Esophagus squamous epithelium (tissue), 4 donors: ENCODE data around the gene RBBP9.

DNA sequence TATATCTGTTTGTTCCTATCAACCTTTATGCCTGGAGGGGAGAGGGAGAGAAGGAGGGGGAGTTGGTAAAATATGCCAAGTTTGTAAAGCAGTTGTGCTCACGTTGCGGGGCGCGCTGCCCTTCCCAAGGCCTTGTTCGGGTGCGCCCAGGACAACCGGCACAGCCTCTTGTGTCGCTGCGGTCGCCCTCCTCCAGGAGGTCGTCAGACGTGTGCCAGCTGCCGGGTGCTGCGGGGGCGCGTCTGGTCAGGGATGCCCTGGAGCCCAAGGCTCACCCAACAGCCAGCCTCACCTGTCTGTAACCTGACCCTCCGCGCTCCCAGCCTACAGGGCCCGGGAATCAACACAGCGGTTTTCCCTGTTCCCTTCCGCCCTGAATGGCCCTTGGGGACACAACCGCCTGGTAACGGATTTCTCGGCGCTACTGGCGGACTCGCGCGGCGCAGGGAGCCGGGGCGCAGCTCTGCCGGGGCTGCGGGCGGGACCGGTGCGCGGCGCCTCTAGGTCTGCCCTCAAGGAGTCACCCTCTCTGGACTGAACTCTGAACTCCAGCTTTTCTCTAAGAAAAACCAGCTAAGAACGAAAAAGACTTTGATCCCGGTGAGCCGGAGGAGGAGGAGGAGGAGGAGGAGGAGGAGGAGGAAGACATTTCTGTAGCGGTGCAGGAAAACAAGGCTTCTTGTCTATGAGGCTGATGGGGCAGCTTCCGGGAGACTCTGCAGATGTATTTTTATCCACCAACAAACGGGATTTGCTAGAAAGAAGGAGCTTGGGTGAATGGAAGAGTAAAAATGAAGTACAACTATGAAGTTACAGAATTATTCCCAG is 1.3 kb upstream of the OVOL2 start:
- PRO-cap: unidirectional peak, minus-strand start at position 423 of the sequence
- RAMPAGE, long total RNA, 4 experiments: no peak in any of the 4 experiments

GRCh38 chr20:18413026-18413577 is 53.7 kb downstream of the DZANK1 start:
- PRO-cap: no peak
- RAMPAGE, long total RNA, 4 experiments: no peak in any of the 4 experiments

GRCh38 chr20:18496520-18497614 is at the start of gene RBBP9:
Gene RBBP9 (minus strand): TSS chr20:18497225.
- PRO-cap: bidirectional peak, plus-strand start at chr20:18497308, minus-strand start at chr20:18497255
- RAMPAGE, long total RNA, 4 experiments: start-site peak on the minus strand in 4 of 4 experiments, at chr20:18497171-18497240 at its widest, 55 to 351 reads per replicate

DNA sequence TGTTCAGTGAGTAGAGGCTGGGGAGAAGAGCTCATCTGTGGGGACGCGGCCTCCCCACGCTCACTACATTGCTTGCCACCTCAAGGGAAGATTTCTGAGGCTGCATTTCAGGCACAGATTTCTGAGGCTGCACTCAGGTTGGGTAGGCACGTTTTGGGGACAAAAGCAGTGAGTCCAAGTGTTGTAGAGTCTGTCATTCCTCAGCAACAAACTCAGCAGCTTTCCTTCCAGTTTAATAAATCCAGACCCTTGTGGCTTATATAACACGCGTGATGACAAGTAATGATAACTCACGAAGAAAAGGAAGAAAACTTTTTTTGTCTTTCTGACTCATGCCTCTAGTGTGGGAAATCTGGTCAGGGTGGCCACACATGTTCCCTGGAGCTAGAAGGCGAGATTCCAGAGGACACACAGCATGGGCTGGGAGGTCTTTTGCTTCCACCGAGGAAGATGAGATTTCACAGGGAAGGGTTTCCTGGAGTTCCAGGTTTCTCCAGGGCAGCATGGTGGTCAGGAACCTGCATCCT is 41.9 kb downstream of the SLC24A3 start:
- PRO-cap: no peak
- RAMPAGE, long total RNA, 4 experiments: no peak in any of the 4 experiments

DNA sequence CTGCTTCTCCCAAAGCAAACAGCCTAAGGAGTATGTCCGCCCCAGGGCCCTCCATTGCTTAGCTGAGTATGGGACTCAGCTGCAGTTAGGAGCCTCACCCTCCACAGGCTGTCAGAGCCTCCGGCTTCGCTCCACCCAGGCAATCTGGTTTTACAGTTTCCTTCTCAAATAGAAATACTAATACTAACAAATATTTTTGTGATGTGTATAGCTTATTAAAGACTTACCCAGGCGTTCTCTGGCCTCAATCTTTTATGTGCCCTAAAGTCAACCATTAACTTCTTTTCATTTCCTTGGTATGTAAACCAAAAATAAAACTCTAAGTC is 17.7 kb downstream of the RIN2 start:
- PRO-cap: no peak
- RAMPAGE, long total RNA, 4 experiments: no peak in any of the 4 experiments

GRCh38 chr20:19785885-19786204 is 27.8 kb downstream of the RIN2 start:
- PRO-cap: no peak
- RAMPAGE, long total RNA, 4 experiments: no peak in any of the 4 experiments

- PRO-cap: bidirectional peak, plus-strand start at chr20:19964779, minus-strand start at chr20:19964638
- RAMPAGE, long total RNA, 4 experiments: no peak in any of the 4 experiments
Observed at GRCh38 chr20:19964500-19964964, 52.6 kb upstream of the NAA20 start.

- PRO-cap: unidirectional peak, plus-strand start at chr20:19997206
- RAMPAGE, long total RNA, 4 experiments: no peak in any of the 4 experiments
Observed at GRCh38 chr20:19996758-19997327, 20.3 kb upstream of the NAA20 start.

DNA sequence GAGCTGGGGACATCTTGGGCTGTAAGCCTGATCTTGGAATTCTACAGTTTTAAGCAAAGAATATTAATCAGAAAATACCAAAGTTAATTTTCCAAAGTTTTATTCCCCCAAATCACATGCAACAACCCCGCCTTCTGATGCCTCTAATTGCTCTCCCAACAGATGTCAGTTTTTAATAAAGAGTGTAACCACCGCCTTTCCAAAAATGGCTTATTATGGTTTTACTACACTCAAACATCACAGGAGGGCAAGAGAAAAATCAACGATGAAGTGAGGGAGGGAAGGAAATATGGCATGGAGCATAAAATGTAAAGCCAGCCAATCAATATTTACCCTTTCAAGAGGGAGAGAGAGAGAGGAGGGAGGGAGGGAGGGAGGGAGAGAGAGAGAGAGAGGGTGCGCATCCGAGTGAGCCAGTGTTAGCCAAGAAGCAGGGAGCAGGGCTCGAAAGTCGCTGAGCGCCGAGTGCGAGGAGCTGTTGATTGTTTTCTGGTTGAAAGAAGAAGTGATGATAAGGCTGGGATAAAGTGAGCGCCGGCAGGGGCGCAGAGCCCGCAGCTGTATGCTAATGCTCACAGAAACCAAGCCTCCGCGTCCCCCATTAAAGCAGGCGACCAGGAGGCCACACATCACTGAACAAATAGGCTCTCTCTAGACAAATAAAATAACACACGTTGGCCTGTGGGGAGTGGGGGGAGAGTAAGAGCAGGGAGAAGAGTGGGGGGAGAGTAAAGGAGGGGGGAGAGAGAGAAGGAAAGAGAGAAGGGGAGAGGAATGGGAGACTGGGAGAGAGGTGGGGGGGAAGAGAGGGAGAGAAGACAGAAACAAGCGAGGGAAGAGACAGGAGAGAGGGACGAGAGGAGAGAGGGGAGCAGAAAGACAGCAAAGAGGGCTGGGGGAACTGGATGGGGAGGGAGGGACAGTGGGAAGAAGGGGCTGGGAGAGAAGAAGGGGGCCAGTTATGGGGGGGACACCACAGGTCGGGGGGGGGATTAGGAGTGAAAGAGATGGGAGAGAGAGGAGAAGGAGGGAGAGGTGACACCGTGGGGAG is 5.1 kb upstream of the INSM1 start:
- PRO-cap: no peak
- RAMPAGE, long total RNA, 4 experiments: no peak in any of the 4 experiments

DNA sequence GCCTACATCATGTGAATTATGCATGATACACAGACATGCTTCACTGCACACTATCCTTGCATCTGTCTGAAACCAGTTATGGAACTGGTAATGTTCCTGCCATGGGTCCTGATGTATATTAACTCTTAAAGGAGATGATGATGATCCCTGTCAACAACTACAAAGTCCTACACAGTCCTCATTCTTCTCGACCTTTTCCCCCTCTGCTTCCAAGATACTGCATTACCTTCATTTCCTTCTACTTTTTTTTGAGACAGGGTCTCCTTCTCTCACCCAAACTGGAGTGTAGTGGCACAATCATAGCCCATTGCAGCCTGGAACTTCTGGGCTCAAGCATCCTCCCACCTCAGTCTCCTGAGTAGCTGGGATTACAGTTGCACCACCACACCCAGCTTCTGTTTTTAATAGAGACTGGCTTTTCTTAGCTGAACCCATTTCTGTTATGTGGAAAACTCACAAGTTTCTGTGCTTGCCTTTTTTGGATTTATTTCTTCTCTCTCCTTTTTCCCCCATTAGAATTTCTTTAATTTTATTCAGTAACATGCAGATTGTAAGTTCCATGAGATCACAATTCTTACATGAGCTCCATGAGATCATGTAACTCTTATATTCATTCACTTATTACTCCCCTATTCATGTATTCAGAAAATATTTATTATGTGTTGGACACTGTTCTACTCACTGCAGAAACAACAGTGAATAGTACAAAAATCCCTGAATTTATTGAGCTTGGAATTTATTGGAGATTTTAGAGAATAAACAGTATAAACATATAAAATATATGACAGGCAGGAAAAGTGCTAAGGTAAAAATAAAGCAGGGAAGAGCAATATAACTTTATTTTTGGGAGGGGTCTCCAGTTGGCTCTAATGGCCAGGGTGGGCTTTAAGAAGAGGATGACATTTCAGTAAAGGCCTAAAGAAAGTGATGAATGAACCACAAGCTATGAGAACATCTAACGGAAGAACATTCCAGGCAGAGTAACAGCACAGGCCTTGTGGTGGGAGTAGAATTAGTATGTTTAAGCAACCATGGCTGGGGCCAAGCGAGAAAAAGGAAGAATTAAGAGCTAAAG is 105.7 kb downstream of the INSM1 start:
- PRO-cap: no peak
- RAMPAGE, long total RNA, 4 experiments: no peak in any of the 4 experiments

DNA sequence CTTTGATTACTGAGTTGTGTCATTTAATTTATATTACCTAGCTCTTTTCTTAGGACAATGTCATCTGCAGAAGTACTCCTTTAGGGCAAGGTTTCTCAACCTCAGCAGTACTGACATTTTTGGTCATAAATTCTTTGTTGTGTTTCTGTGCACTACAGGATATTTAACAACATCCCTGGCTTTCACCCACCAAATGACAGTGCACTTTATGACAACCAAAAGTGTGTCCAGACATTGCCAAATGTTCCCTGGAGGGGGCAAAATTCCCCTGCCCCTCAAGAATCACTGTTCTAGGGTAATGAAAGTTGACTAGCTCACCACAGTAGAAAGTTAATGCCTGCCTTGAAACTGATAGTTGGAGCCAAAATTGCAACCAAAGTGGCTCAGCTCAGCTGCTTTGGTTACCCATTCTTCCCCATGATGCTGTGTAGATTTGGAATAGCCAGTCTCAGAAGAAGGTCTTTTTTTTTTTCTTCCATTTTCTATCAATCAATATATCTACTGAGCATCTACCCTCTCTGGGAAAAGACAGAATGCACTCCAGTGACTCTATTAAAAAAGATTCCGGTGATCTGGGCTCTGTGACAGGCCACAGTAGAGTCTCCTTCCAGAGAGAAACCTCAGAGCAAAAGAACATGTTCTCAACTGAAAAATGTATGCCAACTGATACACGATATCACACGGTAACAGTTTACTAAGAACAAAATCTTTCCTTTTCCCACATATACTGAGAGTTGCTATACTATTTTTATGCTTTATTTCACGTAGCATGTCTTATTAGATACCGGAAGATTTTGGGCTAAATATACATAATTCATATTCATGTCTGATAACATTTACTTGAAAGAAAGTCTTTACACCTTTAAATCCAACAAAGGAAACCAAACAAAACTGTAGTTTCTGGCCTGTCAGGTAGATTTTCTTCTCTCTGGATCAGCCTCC is 150.4 kb downstream of the RALGAPA2 start:
- PRO-cap: no peak
- RAMPAGE, long total RNA, 4 experiments: no peak in any of the 4 experiments

DNA sequence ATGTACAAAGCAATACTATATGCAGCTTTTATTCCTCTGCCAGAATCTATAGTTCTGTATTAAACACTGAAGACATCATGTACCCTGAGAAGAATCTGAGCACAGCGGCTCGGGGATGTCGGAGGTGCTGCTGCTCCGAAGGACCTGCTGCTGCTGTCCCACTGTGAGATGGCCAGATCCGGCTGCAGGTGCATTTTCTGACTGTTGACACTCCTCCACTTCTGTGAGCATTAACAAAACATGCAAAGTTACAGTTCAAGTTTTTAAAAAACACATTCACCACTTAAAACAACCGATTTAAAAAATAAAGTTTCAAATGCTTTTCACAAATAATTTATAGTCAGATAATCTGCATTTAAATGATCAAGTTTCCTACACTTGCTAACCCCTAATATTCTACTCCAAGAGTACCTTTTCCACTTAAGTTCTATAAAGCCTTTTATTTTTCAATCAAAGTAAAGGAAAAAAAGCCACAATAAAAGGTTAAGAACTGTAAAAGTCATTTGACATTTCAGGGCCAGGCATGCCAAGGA is 121.3 kb downstream of the RALGAPA2 start:
- PRO-cap: no peak
- RAMPAGE, long total RNA, 4 experiments: no peak in any of the 4 experiments

- PRO-cap: bidirectional peak, plus-strand start at chr20:20603691, minus-strand start at chr20:20603565
- RAMPAGE, long total RNA, 4 experiments: no peak in any of the 4 experiments
Observed at GRCh38 chr20:20603374-20603772, 109.1 kb downstream of the RALGAPA2 start.

- PRO-cap: no peak
- RAMPAGE, long total RNA, 4 experiments: no peak in any of the 4 experiments
Observed at GRCh38 chr20:20605826-20606539, 106.5 kb downstream of the RALGAPA2 start.

GRCh38 chr20:20710590-20711379 is 1.7 kb downstream of the RALGAPA2 start:
- PRO-cap: bidirectional peak, plus-strand start at chr20:20710924, minus-strand start at chr20:20710946
- RAMPAGE, long total RNA, 4 experiments: no peak in any of the 4 experiments

GRCh38 chr20:21101857-21102669 is 23.8 kb upstream of the KIZ start:
- PRO-cap: no peak
- RAMPAGE, long total RNA, 4 experiments: no peak in any of the 4 experiments

DNA sequence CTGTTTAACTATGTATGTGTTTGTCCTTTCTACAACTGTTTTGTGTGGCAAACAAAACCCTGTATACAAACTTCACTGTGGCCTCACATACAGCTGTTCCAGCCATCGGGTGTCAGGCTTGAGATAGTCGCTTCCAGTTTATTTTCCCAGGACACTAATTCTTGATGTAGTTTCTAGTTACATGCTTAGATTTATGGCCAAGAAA is 64.0 kb downstream of the KIZ start:
- PRO-cap: no peak
- RAMPAGE, long total RNA, 4 experiments: no peak in any of the 4 experiments

GRCh38 chr20:21218126-21218810 is 84.9 kb upstream of the XRN2 start:
- PRO-cap: no peak
- RAMPAGE, long total RNA, 4 experiments: no peak in any of the 4 experiments

- PRO-cap: no peak
- RAMPAGE, long total RNA, 4 experiments: no peak in any of the 4 experiments
Observed at GRCh38 chr20:21515438-21515968, 1.6 kb upstream of the NKX2-2 start.

DNA sequence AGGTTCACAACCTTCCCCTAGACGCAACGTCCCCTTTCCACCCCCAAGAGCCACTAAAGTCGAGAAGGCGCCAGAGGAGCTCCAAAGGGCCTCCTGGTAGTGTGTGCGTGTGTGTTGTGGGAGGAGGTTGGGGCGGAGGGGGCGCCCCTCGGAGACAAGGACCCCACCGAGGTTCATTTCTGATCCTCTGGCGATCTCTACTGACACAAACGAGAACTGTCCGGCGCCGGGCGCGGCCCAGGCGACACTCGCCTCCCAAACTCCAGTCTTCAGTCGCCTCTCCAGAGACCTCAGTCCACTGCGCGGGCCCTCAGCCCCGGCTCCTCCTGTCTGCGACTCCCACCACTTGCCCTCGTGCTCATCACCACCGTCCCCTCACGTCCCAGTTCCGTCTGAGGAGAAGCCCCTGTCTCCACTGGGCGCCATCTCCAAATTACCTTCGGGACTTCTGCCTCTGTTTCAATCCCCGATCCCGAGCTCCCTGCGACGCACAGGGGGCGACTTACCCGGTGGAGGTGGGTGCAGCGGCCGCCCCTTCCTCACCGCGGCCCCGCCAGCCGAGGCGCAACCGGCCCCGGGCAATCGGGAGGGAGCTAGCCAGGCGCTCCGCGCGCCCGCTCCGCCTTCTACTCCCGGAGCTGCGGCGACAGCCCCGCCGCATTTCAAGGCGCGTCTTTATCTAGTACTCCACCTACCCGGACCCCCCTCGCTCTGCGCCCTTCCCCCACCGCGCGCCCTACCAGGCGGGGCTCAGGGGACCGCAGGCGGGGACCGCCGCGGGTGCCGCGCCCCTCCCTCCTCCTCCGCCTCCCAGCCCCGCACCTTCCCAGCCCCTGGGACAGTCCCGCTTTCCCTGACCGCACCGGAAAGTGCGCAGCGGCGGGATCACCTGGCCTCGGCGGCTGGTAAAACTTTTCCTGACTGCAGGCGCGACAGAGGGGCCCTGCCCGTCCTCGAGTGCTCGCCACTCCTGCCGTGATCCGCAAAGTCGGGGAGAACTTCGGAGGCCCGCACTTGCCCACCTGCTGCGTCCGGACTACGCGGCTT is 7.7 kb upstream of the NKX2-2 start:
- PRO-cap: no peak
- RAMPAGE, long total RNA, 4 experiments: no peak in any of the 4 experiments